M059J (cell line): ENCODE data around the gene JMY.

- RAMPAGE, long total RNA: no peak
Observed at GRCh38 chr5:77087712-77087852, 497 bp upstream of the ZBED3 start.

GRCh38 chr5:77443770-77444116 is 48.4 kb downstream of the WDR41 start:
- RAMPAGE, long total RNA: no peak

DNA sequence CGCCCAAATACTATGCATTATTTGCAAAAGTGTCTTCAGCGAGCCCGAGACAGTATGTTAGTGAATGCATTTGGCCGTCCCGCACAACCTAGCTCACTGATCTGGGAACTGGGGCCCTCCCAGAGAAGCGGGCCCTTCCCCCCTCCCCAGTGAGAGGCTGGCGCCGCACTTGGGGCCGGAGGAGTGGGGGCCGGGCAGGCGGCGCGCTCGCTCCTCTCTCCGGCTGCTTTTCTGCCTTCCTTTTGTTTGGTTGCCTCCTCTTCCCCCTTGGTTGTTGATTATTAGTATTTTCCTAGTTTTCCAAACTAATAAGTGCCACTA is 67.9 kb upstream of the TBCA start:
- RAMPAGE, long total RNA: no peak

- RAMPAGE, long total RNA: no peak
Observed at GRCh38 chr5:78353479-78353704, 7.0 kb upstream of the SCAMP1 start.

GRCh38 chr5:78542795-78543892 is 105.4 kb downstream of the LHFPL2 start:
- RAMPAGE, long total RNA: no peak

DNA sequence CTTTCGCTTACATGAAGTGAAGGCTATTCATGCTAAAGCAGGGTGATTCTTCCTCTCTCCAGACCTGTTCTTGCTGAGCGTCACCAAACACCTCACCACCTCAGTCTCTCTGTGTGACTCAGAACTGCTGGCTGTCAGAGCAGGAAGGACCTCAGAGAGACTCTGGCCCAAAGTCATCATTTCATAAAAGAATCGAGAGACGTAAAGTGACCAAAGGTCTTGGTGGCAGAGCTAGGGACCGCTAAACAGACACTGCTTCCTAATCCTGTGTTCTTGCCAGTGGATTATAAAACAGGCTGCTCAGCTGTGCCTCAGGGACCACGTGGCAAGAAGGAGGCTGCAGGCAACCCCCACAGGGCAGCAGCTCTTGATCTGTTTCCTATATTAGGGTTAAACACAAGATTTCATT is 73.8 kb downstream of the LHFPL2 start:
- RAMPAGE, long total RNA: no peak

GRCh38 chr5:78698525-78698911 is 49.9 kb upstream of the LHFPL2 start:
- RAMPAGE, long total RNA: no peak

DNA sequence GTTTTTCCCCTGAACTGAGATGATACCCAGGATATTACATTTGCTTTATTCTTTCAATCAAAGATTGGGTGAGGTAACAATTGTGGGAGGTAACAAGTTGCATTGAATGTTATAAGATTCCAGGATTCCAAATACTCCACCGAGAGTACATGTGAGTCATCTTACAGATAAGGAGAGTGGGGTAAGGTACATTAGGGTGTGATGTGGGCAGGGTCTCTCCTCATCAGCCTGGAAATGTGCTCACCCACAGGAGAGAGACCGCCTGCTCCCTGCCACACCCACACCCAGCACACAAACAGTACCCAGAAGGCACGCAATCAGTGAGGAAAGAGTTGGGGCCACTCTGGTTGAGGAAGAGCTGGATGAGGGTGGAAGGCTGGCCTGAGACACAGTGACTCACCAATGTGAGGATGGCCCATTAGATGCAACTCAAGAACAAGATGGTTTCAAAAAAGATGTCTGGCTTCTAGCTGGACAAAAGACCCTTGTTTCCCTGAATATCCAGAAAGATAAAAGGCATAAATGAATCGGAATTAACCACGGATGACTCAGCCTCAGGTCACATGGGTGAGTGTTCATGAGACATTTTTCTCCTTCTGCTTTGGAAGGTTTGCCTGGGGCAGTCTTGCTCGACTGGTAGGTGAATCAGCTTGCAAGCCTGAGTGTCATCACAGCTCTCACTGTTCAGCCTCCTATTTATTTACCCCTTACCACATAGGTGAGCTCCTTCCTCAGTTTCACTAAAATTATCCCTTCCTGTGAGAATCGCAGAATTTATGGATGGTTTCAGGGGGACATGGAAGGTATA is 51.1 kb upstream of the LHFPL2 start:
- RAMPAGE, long total RNA: no peak

- RAMPAGE, long total RNA: no peak
Observed at GRCh38 chr5:79050416-79051042, 18.9 kb downstream of the DMGDH start.

GRCh38 chr5:79075729-79076470 is 6.3 kb downstream of the BHMT2 start:
- RAMPAGE, long total RNA: no peak

DNA sequence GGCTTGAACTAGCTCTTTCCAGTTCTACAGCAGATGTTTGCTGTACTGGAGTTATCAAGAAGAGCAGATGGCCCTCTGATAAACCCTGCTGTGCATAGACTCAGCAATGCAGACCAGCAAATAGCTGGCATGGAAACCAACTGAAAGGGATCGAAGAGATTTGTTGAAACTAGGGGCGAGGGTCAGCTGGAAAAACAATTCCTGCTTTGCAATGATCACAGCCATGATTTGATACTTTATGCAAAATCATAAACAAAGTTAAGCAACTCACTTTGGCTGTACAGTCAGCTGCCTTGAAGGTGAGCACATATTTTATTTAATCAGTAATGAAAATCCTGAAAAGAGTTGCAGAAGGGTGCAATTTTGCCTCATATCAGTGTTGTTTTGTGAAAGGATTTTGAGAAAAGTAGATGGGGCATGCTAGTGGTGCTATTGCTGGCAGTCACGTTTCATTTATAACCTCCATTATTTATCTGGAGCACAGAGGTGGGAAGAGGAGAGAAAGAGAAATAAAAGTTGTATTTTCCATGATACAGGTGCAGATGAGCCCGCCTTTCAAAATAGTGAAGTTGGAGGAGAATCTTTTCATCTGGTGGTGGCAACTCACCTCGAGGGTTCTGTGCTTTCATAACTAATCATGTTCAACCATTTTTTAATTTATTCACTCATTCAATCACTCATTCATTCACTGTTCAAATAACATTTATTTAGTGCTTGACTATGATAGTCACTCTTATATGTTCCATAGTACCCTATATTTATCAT is 17.6 kb upstream of the BHMT start:
- RAMPAGE, long total RNA: no peak

GRCh38 chr5:79235308-79236257 is at the start of gene JMY:
Gene JMY, plus strand, starts transcription at chr5:79236131.
- RAMPAGE, long total RNA: no peak

GRCh38 chr5:79236975-79237899 is 1.3 kb downstream of the JMY start:
- RAMPAGE, long total RNA: no peak

DNA sequence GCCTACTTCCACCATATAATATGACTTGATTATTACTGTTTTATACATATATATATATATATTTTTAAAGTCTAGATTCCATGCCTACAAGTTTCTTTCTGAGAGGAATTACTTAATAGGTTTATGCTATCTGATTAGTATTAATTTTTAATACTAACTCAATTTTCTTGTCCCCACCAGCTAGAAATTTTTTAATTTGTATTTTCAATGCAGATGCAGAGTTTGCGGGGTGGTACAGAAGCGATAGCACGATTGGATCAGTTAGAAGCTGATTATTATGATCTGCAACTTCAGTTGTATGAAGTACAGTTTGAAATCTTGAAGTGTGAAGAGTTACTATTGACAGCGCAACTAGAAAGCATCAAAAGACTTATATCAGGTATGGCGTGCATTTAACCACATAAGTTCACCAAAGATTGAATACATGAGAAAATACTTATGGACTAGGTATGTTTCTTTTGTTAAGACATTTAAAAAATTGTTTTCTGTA is 64.1 kb downstream of the JMY start:
- RAMPAGE, long total RNA: no peak

GRCh38 chr5:79547124-79547448 is 33.2 kb upstream of the HOMER1 start:
- RAMPAGE, long total RNA: no peak

DNA sequence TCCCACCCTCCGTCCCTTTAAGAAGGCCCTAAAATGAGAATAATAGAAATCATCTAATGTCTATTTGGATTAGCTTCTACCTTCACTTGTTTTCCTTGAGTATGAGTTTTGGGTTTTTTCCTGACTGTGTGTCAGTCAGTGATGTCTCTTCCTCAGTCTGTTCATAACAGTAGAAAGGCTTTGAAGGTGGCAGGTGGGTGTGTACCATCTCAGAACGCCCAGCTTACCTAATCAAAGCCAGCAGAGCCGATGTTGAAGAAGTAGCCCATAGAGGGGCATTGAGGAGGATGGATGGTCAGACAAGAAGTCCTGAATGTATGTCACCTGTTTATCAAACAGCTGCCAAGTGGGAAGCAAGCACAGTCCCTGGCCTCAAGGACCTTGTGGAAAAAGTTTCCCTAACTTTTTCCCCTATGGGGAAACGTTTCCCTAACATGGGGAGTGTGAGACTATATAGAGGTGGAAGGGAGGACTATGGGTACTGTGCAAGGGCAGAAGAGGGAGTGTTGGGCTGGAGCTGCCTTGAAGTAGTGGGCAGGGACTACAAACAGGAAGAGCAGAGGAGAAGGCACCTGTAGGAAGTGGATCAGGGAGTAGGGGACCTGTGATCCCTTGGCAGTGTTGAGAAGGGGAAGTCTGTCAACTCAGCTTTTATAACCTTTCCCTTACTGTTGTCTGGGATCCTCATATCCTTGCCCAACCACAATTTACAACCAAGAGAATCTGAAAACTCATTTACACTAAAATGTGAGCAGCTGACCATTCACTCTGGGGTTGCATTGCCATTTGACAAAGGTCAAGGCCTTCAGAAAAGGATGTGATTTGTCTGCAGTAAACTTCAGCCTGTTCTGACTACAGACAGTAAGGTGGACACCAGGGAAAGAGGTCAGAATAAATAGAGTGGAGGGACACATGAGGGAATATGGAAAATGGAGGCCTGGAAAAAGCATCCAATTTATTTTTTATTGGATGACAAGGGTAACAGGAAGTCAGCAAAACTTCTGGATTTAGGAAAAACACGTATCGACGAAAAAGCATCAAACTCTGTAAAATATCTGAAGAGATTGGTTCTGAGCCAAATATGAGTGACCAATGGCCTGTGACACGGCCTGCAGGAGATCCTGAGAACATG is 1.4 kb downstream of the CMYA5 start:
- RAMPAGE, long total RNA: no peak

- RAMPAGE, long total RNA: no peak
Observed at GRCh38 chr5:80082113-80082624, 47.0 kb downstream of the THBS4 start.

DNA sequence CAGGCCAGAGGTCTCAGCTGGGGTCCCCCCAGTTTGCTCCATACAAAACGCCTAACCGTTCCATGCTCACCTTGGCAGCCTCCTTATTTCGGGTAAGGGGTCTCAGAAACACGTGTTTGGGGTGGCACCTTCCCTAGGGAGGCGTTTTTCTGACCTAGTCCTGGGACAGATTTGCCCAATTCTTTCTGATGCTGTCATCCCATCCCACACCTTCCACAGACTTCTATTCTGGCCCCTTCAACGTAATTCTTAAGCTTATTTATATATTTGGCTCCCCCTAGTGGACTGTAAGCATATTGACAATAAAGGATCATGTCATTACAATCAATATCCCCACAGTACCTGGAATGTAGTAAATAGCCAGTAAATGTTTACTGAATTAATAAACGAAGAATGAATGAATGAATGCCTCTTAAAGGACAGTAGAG is 48.3 kb downstream of the THBS4 start:
- RAMPAGE, long total RNA: no peak

DNA sequence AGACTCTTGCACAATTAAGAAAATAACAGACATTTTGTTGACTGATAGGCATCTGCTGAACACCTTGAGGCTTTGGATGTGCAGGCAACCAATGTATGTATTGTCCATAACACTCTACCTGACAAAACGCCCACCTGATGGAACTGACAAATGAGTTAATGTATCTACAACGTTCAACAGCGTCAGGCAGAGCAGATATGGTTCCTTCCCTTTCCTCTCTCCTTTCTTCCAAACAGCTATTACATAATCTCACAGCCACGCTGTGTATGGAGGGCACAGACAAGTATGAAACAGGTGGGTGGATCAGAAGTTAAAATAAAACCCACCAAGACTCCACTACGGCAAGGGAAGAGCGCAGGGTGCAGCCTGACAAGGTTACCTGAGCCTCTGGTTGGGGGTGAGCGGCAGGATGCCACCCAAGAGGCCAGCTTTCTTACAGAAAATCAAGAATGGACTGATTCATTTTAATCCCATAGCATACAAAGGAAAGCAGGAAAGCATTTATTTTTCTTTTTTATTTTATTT is 105.9 kb downstream of the SERINC5 start:
- RAMPAGE, long total RNA: no peak

- RAMPAGE, long total RNA: no peak
Observed at GRCh38 chr5:80182795-80183638, 72.8 kb downstream of the SERINC5 start.